Helper T cell (primary cell): ENCODE data around the genes CCDC85A and REL.

GRCh38 chr2:55009756-55010757 is 40.2 kb downstream of the RTN4 start:
- PRO-cap, 2 experiments = peak in 2 of 2 experiments; most common plus-strand start chr2:55010366 (in 2); most common minus-strand start chr2:55010238 (in 2)

GRCh38 chr2:55032789-55033465 is 17.3 kb downstream of the RTN4 start:
- PRO-cap, 2 experiments = no peak in any of the 2 experiments

- PRO-cap, 2 experiments = no peak in any of the 2 experiments
Measured at GRCh38 chr2:55045938-55047139, 3.9 kb downstream of the RTN4 start.

DNA sequence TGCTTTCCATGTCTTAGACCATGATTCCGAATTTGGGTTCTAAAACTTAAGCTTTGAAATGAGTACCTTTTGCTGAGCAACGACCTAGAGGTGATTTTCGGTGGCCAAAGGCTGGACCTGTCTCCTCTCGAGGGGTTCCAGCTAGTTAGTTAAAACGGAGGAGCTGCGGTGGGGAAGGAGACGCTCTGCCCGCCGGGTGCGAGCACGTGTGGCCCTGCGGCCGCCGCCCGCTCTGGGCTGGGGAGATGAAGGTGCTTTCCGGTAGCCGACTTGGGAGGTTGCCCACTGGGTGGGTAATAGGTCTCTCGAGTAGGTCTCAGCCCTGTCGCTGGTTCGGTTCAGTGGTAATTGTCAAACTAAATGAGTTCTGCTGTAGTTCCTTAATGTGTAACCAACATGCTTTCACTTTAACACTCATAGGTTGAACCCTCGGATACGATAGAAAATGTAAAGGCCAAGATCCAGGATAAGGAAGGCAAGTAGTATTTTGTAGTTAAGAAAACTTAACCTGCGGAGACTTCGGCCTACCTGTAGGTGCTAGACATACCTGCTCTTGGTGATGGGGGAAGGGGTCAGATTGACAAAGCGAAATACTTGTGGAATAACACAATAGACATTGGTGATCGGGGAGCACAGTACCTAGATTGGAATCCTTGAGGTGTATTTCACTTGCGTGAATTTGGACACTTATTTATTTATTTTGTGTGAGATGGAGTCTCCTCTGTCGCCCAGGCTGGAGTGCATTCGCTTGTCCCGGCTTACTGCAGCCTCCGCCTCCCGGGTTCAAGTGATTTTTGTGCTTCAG is 657 bp downstream of the RPS27A start:
- PRO-cap, 2 experiments = peak in 2 of 2 experiments; most common plus-strand start position 285 of the sequence (in 1); most common minus-strand start position 358 of the sequence (in 2)

GRCh38 chr2:55235895-55236313 is 3.4 kb downstream of the RPS27A start:
- PRO-cap, 2 experiments = no peak in any of the 2 experiments

- PRO-cap, 2 experiments = no peak in any of the 2 experiments
Measured at GRCh38 chr2:55357195-55357928, 62.3 kb downstream of the CCDC88A start.

DNA sequence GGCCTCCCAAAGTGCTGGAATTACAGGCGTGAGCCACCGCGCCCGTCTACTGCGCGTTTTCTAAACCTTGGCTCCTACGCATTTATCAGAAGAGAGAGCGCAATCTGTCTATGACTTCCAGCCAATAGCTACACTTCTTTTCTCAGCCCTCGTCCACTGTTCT is 278 bp upstream of the CFAP36 start:
- PRO-cap, 2 experiments = peak in 2 of 2 experiments; most common minus-strand start position 62 of the sequence (in 1)

DNA sequence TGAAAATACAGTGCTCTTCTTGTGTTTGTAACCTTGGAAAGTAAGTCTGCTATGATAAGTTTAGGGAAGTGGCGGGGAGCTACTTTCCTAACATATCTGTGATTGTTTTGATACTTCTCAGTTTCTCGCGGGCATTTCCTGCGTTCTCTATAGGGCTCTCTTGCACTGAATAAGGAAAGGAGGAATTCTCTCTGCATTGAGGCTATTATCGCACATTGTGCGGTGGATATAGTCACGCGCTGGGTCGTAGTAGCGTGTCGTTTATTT is 854 bp upstream of the PPP4R3B start:
- PRO-cap, 2 experiments = peak in 2 of 2 experiments; most common plus-strand start position 120 of the sequence (in 2); most common minus-strand start position 171 of the sequence (in 2)

DNA sequence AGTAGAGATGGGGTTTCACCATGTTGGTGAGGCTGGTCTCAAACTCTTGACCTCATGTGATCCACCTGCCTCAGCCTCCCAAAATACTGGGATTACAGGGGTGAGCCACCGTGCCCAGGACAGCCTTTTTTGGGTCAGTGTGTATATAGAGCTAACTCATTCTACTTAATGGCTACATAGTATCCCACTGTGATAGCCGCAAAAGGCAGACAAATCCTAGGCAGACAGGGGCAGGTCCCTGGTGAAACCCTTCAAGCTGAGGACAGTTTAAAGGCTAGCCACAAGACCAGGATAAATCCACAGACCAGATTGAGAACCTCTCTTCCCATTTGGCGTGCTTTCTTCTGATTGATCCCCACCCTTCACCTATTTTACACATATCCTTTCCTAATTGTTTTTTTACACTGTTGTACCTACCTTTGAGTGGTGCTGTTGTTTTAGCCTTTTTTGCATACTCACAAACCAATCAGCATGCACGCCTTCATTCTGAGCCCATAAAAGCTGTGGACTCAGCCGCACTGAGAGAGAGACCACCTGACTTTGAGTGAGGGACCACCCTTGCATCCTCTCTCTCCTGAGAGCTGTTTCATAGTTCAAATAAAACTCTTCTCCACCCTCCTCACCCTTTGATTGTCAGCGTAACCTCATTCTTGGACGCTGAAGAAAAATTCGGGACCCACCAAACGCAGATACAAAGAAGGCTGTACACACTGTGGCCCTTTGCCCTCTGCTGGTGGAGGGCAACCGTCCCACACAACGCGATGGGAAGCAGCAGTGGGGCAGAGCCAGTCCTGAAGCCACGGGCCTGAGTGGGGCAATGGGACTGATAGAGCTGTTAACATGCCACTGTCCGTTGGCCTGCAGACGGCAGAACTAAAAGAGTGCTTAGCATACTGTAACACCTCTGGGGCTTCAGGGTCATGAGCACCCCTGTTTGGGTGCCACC is 3.8 kb upstream of the PPP4R3B start:
- PRO-cap, 2 experiments = no peak in any of the 2 experiments

DNA sequence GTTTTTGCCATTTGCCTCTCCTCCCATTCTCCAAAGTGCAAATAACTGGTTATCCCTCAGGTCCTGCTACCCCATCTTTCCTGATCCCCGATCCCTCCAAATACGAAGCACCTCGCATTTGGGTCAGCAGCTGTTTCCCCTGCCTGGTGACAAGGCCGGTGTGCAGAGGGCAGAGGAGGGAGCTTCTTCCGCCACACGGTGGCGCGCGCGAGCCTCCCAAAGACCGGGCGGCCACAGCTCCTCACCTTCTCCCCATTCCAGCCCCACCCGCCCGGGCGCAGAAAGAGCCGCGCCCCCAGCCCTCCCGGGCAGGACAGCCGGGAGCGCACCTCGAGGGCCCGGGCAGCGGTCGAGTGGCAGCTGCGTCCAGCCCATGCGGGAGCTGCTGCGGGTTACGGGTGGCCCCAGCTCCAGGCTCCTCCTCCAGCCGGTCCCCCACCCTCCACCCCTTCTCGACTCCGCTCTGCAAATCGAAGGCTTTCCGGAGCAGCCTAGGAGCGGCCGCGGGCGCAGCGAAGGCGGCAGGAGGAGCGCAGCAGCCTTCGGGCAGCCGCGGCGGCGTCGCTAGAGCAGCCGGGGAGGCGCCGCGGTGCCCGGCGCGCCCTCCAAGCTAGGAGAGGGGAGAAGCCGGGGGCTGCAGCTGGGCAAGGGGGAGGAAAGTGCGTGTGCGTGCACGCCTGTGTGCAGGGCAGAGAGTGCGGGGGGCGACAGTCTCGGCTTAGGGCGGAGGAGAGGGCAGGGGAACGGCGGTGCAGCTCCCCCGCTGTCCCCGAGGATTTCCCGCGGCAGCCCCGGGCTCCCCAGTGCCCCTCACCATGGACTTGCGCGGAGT is at the start of gene CCDC85A:
Gene CCDC85A, plus strand, starts transcription at position 449 of the 832 bp plus-strand sequence.
- PRO-cap, 2 experiments = no peak in any of the 2 experiments

GRCh38 chr2:56184374-56185189 is 792 bp downstream of the CCDC85A start:
- PRO-cap, 2 experiments = no peak in any of the 2 experiments

GRCh38 chr2:57908984-57909207 is 137.7 kb upstream of the VRK2 start:
- PRO-cap, 2 experiments = no peak in any of the 2 experiments

GRCh38 chr2:58460711-58461185 is 219.6 kb upstream of the FANCL start:
- PRO-cap, 2 experiments = no peak in any of the 2 experiments

- PRO-cap, 2 experiments = no peak in any of the 2 experiments
Measured at GRCh38 chr2:58950742-58951131, 709.6 kb upstream of the FANCL start.

GRCh38 chr2:60880971-60881885 is at the start of gene REL:
REL (plus strand) TSS chr2:60881574.
- PRO-cap, 2 experiments = peak in 2 of 2 experiments; most common plus-strand start chr2:60881574 (in 2); most common minus-strand start chr2:60881032 (in 2)

DNA sequence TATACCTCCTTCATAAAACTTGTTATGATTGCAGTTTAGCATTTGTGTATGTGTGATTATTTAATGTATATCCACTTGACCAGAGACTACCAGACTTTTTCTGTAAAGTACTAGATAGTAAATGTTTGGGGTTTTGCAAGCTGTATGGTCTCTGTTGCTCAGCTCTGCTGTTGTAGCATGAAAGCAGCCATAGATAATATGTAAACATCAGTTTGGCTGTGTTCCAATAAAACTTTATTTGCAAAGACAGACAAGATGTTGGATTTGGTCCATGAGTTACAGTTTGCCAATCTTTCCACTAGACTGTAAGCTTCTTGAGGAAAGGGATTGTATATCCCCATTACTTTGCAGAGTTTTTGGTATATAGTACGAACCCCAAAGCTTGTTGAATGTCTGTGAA is 17.1 kb downstream of the REL start:
- PRO-cap, 2 experiments = no peak in any of the 2 experiments

- PRO-cap, 2 experiments = no peak in any of the 2 experiments
Measured at GRCh38 chr2:60966270-60966838, 51.2 kb upstream of the PEX13 start.

DNA sequence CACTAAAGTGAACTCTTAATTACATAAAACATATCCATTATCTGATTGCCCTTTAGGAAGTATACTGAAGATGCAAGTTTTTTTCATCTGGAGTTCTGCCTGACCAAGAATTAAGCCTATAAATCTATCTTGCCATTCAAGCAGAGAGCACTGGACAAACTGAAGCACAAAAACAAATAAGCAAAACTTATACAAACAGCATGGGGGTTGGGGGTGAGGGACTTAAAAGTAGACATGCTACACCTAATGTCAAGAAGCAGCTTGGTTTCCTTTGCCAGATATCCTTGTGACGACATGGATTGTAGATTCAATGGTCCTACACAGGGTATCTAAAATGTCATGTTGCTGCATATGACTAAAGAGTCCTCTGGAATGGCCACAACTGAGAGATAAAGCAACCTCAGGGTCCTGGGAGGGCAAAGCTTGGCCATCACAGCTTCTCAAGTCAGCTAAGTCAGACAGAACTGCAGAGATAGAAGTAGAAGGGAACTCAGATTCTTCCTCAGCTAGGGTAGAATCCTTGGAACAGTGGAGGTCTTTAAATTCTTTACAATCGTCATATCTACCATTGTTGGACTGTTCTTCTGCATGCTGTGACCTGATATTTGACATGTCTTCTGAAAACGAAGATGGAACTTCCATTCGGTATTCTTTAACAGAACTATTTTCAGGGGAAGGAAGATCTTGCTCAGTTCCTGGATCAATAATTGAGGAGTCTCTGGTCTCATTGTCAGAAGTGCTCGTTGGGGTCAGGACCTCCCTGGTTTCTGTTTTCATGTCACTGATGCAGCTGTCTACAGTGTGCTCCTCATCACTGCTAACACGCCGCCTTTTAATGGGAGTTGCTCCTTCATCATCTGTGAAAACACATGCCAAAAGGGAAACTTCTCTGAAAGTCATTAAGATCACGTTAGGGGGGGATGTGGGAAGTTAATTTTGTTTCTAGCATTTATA is 26.1 kb downstream of the C2orf74 start:
- PRO-cap, 2 experiments = no peak in any of the 2 experiments

DNA sequence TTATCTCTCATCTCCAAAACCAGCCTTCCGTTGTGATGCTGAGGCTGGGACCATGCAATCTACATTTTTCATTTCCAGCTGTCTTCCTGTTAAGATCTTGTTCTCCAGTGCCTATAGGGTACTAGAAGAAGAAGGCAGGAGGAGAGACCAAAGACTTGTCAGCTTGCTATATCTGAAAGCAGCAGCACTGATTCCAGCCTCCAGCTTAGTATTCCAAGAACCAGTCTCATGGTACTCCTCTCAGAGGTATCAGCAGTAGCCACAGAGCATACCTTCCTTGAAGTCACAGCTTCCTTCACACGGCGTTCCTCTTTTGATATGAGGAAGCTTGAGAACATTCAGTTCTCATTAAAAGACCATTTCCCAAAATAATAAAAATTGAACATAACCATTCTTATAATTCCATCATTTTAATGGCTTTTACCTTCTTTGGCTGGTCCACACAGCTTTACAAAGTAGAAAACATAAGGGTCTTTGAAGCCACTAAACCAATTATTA is 49.8 kb downstream of the USP34 start:
- PRO-cap, 2 experiments = no peak in any of the 2 experiments

GRCh38 chr2:61460025-61460669 is 10.7 kb downstream of the USP34 start:
- PRO-cap, 2 experiments = no peak in any of the 2 experiments